Left lobe of liver (tissue), 1 donor: ENCODE results near the gene FAN1.

GRCh38 chr15:29270026-29271057 lies 720 bp upstream of the NSMCE3 start:
- PRO-cap: no peak

- PRO-cap: no peak
These were observed 73.9 kb upstream of the NSMCE3 start for GRCh38 chr15:29343405-29343962.

- PRO-cap: no peak
These were observed 78.7 kb upstream of the NSMCE3 start for GRCh38 chr15:29348227-29348780.

- PRO-cap: no peak
These were observed 106.3 kb upstream of the ENTREP2 start for GRCh38 chr15:29677170-29677480.

- PRO-cap: no peak
These were observed 116.4 kb upstream of the ENTREP2 start for GRCh38 chr15:29686993-29687732.

GRCh38 chr15:29718112-29718458 lies 104.2 kb downstream of the TJP1 start:
- PRO-cap: no peak

- PRO-cap: no peak
These were observed 101.8 kb downstream of the TJP1 start for GRCh38 chr15:29720329-29721005.

- PRO-cap: no peak
These were observed 25.6 kb downstream of the TJP1 start for GRCh38 chr15:29796681-29797088.

GRCh38 chr15:30470752-30471461 lies 56.8 kb upstream of the GOLGA8R start:
- PRO-cap: no peak

GRCh38 chr15:30489302-30489863 lies 62.5 kb upstream of the GOLGA8Q start:
- PRO-cap: no peak

DNA sequence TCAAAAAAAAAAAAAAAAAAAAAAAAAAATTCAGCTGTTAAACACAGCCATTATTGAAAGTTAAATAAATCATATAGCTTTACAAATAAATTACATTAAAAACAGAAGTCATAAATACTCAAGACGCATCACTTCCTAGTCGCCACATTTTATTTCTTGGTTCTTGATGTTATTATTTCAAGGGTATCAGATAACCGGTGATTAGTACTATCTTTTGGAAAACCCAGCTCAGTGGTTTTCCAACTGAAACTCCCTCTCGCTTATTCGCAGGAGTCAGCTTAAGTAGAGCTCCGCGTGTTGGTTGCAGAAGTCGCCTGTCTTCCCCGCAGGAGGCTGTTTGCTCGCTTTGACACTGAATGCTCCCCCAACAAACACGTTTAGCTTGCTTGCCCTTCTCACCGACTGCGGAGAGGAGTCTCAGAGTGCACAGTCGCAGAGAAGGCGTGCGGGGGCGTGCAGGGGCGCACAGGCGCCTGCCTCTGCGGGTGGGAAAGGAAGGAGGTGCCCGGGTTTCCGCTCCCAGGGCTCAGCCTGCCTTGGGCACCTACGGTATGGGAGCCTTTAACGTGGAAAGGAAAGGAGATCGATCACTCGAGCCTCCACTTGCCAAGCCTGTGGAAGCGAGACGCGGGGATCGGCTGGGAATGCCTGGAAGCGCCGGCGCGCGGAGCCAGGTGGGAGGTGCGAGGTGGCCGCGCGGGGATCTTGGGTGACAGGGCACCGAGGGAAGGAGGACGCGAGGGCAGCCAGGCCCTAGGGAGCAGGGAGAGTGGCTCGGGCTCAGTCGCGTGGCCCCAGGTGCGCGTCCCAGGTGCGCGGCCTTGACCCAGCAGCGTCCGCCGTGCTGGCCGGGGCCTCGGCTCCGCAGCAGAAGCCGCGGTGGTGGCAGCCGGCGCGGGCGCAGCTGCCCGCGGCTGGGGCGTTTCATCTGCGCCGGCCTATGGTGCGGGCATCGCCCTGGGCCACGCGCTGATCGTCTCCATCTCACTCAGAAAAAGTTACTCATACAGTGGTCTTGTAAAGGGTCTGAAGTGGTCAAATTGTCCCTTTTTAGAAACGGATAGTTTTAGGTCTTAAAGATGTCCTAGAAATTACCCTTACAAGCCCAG lies at the start of gene FAN1:
FAN1 (plus strand) TSS at position 702 of the 1,109 bp plus-strand sequence.
- PRO-cap: bidirectional peak, plus-strand start at position 699 of the sequence, minus-strand start at position 533 of the sequence

DNA sequence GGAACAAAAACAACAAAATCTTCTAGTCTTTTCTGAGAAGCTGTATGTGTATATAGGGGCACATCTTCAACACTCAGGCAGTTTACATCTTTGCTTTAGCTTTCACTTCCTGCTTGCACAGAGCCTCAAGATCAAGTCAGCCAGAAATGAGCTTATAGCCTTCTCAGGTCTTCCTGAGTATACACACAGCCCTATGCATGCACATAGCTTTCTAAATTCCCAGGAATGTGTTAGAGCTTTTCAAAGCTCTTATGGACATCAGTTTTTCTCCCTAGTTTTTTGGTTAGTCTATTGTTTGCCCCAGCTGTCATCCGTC lies 22.4 kb upstream of the MTMR10 start:
- PRO-cap: no peak

DNA sequence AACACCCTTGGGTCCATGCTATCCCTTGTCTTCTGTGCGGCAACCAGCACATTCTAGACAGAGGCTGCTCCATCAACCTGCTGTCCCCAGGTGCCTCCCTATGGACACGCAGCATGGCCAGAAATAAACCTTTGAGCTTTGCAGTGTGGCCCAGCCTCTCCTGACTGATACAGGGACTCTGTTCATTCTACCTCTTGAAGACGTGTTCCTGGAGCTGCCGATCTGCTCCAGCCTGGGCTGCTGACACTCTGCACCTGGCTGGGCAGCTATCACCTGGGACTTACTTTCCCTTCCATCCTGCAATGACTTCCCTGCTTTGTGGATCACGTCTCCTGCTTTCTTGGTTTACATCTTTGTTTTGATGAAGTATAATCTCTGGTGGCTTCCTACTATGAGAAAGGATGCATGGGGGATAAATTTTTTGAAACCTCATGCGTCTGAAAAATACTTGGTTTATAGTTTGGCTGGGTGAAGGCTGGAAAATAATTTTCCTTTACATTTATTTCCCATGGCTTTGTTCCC lies 4.0 kb upstream of the KLF13 start:
- PRO-cap: unidirectional peak, plus-strand start at position 197 of the sequence

- PRO-cap: no peak
These were observed 1.6 kb upstream of the KLF13 start for GRCh38 chr15:31325015-31325463.

- PRO-cap: no peak
These were observed 259 bp upstream of the KLF13 start for GRCh38 chr15:31326548-31326604.

DNA sequence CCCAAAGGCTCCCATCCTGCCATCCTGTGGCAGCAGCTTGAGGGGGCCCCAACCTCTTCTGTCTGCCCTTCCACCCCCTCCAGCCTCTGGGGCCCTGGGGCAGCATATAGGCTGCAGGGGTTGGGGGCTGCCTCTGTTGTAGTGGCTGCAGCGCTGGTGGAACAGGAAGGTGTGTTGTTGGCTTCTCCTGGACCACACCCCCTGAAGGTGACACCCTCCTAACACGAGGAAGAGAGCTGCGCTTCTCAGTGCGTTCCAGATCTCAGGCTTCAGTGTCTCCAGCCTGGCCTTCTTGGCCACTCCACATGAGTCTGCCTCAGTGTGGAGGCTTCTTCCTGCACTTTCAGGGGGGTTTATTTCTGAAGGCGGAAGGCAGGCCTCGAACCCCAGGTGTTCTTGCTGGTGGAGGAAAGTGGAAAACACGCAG lies 21.1 kb downstream of the KLF13 start:
- PRO-cap: no peak

DNA sequence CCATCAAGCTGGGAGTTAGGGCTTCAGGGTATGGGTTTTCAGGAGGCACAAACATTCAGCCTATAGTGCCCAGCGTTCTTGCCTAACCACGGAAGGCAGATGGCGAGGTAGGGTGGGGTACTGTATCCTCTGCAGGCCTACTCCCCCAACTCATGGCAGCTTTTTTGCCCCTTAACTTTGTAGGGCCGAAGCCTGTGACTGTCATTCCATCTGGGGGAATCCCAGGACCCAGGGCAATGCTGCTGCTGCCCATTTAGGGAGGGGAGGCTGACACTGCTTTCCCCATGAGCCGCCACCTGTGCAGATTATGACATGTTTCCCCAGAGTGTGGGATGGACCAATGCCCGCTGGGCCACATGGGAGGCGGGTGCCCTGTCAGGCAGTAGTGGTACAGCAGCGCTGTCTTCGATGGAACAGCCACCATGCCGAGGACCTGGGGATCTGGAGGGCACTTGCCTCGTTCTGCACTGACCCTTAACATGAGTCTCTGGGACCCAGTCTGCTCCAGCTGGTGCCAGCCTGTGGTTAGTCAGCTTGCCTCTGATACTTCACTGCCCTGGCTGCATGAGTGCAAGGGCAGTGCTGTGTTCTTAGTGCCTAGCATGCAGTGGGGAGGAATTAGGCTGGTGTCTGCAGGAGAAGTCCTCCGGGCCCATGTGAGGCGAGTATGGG lies 22.5 kb downstream of the KLF13 start:
- PRO-cap: no peak

GRCh38 chr15:31375847-31376401 lies 49.3 kb downstream of the KLF13 start:
- PRO-cap: no peak

DNA sequence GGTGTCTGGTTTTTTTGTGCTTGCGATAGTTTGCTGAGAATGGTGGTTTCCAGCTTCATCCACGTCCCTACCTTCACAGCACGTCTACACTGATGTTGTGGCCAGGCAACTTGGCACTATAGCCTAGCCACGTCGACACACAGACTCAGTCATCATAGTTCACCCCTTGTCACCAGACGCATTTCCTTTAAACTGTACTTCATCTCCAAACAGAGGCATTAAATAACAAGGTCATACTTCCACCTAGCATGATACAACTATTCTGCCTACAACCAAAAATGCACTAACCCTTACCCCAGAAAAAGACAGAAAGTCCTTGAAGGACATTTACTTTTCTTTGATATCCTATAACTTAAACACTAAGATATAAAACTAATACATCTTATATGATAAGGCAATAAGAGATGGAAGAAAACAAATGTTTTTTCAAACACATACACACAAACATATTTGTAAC lies 121.4 kb downstream of the KLF13 start:
- PRO-cap: no peak

GRCh38 chr15:31458900-31459533 lies 132.4 kb downstream of the KLF13 start:
- PRO-cap: no peak